Cardiac fibroblast (primary cell): ENCODE data around the gene FBF1.

DNA sequence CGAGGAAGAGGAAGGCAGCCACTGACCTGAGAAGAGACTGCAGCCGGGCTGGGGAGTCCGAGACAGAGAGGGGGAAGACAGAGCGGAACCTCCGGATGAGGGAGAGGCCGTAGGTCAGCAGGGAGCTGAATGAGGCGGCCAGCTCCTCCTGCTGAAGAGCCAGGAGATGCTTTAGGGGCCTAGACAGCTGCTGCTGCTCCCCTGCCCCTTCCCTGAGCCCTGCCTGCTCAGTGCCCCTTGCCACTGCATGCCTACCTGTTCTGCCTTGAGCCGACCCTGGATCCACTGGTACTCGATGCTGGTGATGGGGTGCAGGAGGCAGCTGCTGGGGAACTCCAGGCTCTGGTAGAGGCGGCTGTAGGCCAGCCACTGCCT, 7.7 kb downstream of the UNC13D start:
- RRBS, result 37% methylated on average over 3 of the region's 10 CpGs

DNA sequence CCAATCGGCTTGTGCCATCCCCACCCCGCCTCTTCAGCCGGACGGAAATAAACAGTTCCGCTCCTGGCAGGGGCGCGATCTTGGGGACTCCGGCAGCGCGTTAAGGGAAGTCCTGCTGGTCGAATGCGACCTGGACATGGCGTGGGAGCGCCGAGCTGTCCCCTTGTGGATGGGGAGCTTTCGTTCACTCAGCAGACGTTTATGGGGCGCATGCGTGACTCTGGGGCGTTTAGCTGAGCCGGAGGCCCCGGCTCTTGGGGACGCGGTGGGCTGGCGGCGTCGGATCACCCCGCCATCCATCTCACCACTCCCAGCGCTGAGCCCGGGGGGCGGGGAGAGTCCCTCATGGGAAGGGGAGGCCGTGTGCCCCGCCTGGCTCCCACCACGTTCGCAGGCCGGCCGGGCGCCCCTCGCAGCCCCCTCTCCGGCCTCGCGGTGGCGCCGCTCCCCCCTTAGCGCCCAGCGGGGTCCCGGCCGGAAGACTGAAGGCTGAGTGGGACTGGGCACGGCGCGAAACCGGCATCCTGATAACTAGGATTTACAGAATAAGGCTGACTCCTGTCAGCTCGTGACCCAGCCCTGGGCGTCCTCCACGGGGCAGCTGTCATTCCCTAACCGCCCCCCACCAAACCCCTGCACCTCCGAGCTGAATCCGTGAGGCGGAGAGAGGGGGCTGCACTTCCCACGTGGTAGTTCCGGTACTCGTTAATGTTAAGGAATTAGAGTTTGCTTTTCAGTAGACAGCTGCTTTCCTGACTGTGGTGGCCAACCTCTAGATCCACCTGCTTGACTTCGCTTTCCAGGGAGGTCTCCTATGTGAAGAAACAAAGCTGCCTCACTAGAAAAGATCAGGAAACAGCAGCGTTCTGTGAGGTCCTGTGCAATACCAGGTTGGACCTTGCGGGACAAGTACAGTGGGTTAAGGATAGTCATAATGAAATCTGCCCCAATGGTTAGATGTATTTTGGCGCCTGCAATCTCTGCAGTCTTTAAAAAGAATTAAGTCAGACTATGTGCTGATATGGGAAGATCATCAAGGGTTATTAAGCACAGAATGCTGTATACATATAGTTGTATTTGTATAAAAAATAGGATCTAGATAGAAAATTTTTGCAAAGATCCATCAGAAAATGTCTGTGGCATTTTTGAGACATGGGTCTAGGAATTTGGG, 873 bp upstream of the WBP2 start:
- RRBS, result 2% methylated on average over 26 of the region's 66 CpGs

DNA sequence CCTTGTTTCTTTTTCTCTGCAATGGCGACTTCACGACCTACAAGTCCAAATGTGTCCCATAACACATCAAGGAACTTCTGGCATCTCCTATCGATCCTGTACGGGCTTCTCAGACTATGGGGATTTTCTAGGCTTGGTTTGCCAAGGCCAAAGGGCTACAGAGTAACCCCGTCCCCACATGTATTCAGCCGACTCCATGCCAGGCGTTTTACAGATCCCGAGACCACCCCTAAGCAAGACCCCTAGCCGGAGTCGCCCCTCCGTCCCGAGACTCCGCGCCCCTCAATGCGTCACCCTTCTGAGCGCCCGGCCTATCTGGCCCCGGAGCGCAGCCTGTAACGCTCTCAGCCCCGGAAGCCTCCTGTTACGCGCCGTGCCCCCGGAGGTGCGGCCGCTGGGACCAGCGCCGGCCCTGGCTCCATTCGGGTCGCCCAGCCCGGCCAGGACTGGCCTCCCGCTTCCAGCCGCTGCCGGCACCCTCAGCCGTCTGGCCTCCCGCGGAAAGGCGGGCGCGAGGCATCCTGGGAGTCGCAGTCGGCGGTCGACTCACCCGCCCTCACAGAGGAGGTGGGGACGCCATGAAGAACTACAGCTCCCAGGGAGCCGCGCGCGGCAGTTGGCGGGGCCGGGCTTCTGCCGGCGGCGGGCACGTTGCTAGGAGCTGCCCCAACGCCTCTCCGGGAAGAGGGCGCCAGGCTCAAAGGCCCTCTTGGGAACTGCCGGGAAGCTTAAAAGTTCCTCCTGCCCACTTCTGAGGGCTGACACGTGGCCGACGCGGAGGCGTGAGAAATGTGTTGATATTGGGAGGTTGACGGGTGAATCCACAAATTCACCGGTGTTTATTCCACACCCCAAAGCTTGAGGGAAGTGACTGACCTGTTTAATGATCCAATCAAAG, at the start of gene FBF1:
TSS of gene FBF1 (minus strand) at position 489 of the 898 bp plus-strand sequence.
- RRBS, result 1% methylated on average over 15 of the region's 68 CpGs

GRCh38 chr17:75996577-75997141, 4.0 kb upstream of the CDK3 start:
- RRBS, result no CpG with 5 or more reads among the region's 7 CpGs

GRCh38 chr17:76009582-76010796, 9.3 kb downstream of the CDK3 start:
- RRBS, result 93% methylated on average over 7 of the region's 40 CpGs

DNA sequence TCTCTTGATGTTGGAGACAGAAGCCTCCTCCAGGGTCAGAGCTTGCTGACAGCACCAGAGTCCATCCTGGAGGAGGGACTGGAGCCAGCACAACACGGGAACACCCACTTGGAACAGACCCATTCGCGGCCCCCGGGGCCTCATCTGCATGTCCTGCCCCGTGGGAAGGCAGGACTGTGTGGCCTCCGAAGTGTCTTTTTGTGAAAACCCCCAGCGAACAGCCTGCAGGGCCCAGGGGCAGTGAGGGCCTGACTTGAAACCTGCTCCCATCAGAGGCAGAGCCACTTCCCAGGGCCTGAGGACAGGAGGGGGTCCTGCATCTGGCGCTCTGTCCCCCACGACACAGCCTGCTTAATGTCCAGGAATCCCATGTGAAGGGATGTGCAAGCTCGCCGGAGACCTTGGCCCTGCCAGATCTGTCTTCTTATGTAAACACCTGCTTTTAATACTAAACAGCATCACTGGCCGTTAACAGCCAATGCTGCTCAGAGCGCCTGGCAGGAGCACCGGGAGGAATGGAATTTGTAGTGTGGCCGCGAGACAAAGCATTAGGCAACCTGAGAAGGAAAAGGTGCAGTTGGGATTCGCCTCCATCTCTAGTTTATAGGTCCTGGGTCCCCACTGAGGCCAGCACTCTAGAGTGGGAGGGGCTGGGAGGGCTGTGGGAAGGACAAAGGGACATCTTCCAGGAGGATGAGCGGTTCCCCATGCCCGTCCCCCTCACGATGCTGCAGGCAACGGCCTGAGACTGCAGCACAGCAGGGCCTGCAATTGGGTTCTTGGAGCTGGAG, 9.5 kb upstream of the EVPL start:
- RRBS, result no CpG with 5 or more reads among the region's 21 CpGs

DNA sequence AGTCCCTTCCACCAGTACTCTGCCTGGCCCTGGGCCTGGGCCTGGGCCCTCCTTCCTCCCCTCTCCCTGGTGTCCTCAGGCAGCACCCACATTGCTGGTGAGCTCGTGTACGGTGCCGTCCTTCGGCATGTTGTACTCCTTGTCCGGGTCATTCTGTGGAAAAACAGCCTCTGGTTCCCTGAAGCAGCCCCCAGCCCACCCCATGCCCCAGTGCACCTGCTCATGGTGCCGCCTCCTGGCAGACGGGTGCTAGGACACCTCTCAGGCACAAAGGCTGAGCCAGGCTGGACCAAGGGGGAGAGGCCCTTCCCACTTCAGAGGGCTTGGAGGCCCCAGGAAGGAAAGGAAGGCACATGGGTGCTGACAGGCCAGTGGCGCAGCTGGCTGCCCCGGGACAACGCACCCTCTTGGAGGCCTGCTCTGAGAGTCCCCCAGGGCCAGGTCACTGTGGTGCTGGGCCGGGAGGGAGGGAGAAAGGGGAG, 9.0 kb downstream of the ZACN start:
- RRBS, result 76% methylated on average over 3 of the region's 11 CpGs

- RRBS, result no CpG with 5 or more reads among the region's 15 CpGs
Observed at GRCh38 chr17:76264348-76265028, 660 bp upstream of the UBALD2 start.

DNA sequence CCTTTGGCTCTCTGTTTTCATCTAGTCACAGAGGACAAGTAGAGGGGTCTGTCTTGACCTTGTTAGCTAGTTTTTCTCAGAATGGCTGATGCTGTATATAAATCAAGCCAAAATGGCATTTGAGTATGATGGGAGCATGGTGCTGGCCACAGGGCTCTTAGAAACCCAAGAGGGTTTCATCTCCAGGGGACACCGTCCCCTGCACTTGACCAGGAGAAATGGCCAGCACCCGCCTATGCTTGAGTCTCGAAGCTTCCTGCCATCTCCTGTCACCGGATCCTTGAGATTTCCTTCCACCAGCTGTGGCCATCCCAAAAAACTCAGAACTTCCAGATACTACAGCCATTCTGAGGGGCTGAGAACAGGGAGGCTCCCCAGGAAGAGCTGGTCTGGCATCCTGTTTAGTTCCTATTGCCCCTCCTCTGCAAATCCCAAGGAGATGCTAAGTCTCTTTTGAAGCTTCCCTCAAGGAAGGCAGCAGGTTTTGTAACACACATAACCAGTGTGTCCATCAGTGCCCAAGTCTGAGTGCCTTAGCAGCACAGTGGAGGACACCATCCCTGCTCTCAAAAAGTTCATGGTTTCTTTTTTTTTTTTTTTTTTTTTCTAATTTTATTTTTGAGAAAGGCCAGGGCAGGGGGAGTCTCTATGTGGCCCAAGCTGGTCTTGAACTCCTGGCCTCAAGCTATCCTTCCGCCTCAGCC, 1.9 kb downstream of the UBALD2 start:
- RRBS, result no CpG with 5 or more reads among the region's 5 CpGs

- RRBS, result no CpG with 5 or more reads among the region's 10 CpGs
Observed at GRCh38 chr17:76274936-76275481, 9.9 kb downstream of the UBALD2 start.

DNA sequence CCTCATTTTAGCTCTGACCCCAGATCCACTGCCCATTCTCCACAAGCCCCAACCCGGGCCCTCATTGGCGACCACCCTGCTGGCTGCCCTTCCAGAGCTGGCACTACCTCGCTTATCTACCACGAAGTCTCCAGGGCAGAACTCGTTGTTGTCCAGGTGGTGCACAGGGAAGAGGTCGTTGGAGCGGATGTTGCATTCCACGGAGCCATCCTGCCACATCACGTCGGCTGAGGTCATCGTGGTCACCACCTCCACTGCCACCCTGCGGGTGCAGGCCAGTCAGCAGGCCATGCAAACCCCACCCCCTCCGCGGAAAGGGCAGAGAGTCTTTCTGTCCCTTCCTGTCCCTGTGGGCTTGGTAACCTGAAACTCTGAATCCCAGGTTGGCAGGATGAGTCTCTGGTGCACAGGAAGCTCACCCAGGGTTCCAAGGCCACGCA, 14.3 kb downstream of the SPHK1 start:
- RRBS, result no CpG with 5 or more reads among the region's 15 CpGs

GRCh38 chr17:76474235-76474800, 6.9 kb downstream of the AANAT start:
- RRBS, result 94% methylated on average over 8 of the region's 19 CpGs

- RRBS, result no CpG with 5 or more reads among the region's 15 CpGs
Observed at GRCh38 chr17:76480623-76481060, 13.2 kb downstream of the AANAT start.

DNA sequence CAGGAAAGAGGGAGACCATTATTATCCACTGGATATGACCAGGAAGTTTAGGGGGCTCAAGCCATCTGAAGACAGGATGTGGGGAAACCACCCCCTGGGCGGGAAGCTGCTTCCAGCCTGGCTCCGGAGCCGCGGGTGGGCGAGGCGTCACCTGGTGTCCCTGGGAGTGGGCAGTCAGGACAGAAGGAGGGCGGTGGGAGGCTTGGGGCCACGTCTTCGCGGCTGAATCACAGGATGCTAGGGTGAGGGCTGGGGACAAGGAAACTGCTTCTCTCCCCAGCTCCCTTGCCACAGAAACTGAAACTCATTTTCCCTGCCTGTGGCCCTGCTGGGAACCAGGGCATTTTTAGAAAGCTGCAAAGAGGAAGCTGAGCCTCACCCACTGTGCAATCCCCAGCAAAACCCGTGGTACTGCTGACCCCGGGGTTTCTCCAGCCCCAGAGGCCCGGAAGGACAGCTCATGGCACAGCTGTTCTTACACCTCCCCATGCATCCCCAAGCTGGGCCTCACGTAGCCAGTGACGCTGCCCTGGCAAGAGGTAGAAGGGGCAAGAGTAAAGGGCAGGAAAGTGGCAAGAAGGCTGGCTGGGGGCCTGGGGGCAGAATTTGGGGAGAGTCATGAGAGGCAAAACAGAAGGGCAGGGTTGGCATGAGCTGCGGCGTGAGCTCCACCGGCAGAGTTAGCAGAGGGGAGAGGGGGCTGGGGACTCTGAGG, 8.2 kb downstream of the RHBDF2 start:
- RRBS, result no CpG with 5 or more reads among the region's 18 CpGs

GRCh38 chr17:76519357-76519823, 18.1 kb downstream of the CYGB start:
- RRBS, result no CpG with 5 or more reads among the region's 9 CpGs

DNA sequence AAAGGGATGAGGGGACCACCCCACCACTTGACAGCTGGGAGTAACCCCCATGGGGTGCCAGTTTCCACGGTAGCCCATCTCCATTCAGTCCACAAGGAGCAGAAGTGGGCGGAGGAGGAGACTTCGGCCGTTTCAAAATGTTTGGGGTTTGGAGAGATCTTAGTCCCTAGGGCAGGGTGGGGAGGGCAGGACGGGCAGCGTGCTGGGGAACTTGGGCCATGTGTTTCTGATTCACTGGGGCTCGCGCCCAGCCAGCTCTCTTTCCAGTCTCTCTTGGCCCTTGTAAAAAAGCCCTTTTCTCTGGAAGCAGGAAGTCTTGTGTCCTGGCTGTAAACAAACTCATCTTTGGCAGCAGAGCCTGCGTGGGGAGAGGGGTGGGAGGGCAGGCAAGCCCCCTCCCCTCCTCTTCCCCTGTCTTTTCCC, 8.2 kb downstream of the CYGB start:
- RRBS, result no CpG with 5 or more reads among the region's 9 CpGs

- RRBS, result no CpG with 5 or more reads among the region's 10 CpGs
Observed at GRCh38 chr17:76546738-76547989, 7.3 kb downstream of the PRCD start.

DNA sequence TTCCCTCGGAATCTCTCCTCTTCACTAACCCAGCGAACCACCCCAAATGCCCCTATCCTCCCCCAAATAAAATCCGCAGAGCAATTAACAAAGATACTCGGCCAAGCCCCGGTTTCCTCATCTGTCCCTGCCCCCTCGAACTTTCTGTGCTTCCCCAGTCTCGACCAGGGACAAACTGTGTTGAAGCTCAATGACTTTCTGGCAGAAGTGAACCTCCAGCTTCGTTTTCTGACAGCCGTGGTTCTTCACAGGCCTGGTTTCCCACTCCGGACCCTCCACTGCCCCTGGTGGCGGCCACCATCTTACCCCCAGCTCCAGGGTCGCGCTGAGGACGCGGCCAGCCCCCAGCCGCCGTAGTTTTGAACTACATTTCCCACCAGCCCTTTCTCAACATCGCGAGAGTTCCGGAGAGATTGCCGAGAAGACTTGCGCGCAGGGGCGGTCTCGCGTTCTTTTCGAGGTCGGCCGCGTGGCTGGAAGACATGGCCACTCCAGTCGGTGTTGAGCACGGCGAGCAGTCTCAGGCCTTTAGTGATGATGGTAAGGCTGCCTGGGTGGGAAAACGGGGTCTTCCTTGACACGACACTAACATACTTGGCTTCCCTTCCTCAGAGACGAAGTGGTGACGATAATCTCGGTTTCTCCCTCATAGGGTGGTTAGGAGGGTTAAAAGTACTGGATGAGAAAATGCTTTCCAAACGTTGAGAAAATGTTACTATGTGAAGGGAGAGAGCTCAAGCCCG, 17.6 kb downstream of the PRCD start:
- RRBS, result no CpG with 5 or more reads among the region's 40 CpGs

DNA sequence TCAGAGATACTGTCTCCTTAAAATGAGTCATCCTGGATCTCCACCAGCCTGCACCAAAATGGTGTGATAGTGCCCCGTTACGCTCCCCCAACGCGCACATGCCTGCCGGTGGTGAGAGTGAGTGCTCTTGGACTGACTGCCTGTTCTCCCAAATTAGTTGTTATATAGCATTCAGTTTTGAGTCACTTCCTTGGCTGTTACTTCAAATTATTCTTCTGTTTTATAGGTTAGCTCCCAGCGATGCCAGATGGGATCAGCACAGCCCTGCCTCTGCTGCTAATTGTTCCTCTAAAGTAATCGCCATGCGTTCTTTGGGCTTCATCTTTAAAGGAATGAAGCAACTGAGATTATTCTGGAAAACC, 22.8 kb downstream of the ST6GALNAC2 start:
- RRBS, result no CpG with 5 or more reads among the region's 8 CpGs

DNA sequence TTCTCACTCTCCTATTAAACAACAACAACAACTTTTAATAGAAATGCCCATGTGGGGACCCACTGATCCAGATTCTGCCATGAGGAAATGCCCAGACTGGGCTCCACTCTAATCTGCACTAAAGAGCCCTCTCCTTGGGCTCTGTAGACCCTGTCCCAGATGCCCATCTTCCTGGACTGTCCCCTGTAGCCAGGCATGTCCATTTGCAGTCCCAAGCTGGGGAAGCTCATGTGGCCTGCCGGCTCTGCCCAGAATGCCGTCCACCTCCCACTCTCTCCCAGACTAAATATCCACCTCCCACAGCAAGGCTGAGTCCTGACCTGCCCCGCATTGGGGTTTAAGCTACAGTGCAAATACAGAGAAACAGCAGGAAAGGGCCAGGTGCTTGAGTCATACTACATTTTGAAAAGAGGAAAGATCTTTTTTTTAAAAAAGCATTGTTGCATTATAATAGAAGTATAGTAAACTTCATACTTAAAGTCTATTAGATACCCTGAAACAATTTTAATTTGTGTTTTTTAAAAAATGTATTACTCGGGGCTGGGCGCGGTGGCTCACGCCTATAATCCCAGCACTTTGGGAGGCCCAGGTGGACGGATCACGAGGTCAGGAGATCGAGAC, 3.0 kb downstream of the ST6GALNAC2 start:
- RRBS, result no CpG with 5 or more reads among the region's 10 CpGs